ENCODE results near the genes SLC5A11 and C16orf82.

GRCh38 chr16:24845791-24846479, at the start of gene SLC5A11:
Gene SLC5A11, plus strand, starts transcription at chr16:24845963.
- RRBS: no CpG with 5 or more reads among the region's 19 CpGs

GRCh38 chr16:24947198-24947852, 67.8 kb downstream of the ARHGAP17 start:
- RRBS: no CpG with 5 or more reads among the region's 2 CpGs

GRCh38 chr16:24970417-24970875, 44.7 kb downstream of the ARHGAP17 start:
- RRBS: no CpG with 5 or more reads among the region's 1 CpG

DNA sequence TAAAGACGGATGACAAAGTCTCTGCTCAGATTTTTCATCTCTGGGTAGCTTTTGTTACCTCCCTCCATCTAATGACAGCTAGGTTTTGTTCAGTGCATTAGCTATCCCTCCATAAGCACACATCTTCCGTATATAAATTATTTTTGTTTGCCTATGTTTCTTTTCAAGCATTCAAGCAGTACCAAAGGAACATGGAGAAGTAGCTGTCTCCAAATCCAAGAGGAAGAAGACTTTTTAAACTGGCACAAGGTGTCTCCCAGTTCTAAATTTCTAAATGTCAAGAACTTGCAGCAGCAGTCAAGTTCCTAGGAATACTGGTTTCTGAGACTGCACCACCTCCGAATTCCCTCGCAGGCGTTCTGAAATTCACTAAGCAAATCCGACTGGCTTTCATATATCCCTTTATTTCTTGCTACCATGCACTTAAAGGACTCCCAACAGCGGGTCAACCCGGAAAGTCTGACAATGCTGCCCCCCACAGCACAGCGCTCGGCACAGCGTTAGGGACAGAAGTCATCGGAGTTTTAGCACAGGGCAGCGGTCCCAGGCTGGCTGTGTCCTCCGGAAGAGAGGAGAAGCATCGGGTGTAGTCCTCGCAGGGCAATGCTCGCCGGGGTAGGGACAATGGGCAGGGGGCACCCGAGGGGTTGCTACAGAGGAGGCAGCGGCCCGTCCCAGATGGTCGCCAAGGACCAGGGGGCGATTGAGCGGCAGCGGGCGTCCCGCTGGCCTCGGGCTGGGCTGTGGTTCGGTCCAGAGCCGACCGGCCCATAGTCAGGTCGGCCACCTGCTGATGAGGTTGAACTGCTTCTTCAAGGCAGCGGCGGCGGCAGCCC, 5.1 kb upstream of the LCMT1 start:
- RRBS: 3% methylated on average over 5 of the region's 35 CpGs

GRCh38 chr16:25107021-25107659, 4.4 kb upstream of the LCMT1 start:
- RRBS: no CpG with 5 or more reads among the region's 38 CpGs

GRCh38 chr16:26256568-26256972, 564.8 kb downstream of the HS3ST4 start:
- RRBS: no CpG with 5 or more reads among the region's 3 CpGs

DNA sequence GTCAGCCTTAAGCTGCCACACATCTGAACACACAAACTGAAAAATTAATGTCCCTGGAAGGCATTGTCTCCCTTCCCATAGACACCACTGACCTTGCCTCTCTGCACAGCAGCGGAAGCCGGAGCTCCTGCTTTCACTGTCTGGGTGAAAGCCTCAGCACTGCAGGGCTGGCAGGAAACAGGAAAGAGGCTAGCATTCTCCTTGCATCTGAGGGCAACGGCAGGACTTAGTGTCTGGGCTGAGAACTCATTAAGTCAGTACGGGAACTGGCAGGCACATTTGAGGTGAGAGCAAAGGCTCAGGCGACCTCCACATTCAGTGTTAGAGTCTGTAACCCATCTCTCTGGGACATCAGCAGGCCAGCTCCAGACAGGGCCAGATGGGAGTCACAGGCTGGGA, 452.3 kb upstream of the C16orf82 start:
- RRBS: no CpG with 5 or more reads among the region's 5 CpGs

DNA sequence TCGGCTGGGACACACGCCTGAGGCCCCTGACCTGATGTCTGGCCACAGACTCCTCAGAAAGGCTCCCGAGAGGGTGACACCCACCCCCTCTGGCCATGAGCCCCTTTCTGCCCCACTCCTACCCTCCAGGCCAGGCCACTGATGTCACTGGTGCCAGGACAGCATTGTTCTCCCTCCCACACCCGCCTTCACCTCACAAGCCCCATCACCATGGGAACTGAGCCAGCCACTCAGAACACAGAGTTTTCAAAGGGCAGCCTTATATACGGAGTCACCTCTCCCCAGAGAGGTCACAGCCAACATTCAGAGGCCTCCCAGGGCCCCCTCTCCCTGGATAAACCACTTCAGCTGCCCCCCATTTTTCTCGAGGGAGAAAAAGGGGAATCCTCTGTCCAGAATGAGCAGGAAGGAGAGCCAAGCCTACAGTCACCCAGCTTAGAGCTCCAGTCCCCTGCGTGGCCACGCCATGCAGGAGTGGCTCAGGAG, at the start of gene C16orf82:
C16orf82 (plus strand) TSS at position 262 of the 486 bp plus-strand sequence.
- RRBS: no CpG with 5 or more reads among the region's 8 CpGs

DNA sequence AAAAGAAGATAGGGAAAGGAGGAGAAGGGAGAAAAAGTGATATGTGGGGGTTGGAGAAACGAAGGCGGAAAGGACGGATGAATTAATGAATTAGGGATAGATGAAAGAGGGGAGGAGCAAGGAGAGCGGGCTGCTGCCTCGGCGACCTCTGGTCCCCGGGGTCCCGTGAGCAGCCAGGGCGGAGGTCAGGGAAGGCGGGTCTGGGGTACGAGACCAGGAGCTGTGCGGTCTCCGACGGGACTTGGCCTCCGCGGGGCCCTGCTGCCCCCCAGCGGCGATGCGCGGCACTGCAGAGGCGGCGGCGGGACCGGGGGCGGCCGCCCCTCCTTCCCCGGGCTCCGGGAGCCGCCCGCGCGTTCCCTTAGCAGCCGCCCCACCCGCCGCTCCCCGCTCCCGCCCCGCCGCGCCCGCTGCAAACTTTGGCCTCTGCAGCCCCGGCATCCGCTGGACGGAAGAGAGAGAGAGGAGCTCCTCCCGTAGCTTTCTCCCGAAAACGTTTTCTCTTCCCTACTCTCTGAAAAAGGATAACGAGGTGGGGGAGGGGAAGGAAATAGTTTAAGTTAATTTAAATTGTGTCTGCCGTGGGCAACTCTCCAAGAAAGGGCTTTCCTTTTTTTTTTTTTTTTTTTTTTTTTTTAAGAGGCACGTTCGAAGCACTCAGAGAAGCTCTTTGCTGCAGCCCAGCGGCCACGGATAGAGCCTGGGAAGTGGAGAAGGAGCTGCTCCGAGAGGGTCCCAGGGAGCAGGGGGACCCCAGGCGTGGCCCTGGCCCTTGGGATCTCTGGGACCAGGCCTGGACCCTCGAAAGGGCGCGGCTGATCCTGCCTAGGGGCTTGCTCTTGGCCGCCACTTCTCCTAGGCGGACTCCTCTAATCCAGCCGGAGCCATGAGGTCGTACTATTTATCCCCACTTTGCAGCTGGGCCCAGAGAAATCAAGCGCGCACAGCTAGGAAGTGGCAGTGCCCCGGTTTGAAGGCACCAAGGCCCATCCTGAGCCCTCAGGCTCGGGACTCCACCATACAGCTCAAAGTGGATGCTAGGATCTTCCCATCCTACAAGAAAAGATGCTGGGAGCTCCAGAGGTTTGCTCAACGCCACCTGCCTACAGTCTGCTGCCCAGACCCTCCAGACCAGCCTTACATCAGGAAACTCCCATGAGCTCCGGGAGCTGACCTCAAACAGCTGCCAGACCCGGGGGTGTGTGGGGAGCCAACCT, 43.2 kb downstream of the C16orf82 start:
- RRBS: 6% methylated on average over 15 of the region's 69 CpGs

GRCh38 chr16:27213943-27215326, 11.1 kb downstream of the KDM8 start:
- RRBS: 89% methylated on average over 2 of the region's 28 CpGs

GRCh38 chr16:27258066-27258796, 10.3 kb downstream of the NSMCE1 start:
- RRBS: no CpG with 5 or more reads among the region's 5 CpGs

DNA sequence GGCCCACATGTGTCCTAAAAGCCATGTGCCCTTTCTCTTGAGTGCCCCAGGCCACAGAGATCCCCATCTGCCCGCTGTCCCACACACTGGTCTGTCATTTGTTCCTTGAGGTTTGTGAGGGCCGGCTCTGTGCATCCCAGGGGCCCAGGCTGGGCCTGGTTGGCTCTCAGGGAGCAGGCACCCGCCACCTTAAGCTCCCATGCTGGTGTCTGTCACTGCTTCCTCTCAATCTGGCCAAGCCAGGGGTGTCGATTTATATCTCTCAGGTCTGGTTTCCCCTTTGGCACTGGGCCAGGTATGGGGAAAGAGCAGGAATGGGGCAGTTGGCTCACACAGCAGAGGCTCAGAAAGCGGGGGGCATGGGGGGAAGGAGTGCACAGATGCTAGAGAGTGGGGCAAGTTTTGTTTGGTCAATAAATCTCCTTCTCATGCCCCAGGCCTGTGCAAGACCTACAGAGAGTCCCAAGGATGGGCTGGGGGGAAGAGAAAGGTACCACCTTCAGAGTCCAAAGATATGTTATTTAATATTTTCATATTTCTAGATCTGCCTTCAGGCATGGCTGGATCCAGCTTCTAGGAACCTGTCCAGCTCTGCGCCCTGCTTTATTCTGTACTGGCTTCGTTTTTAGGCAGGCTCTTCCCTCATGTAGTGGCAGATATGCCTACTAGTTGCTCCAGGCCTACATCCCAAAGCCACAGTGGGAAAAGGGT, 34.3 kb downstream of the IL4R start:
- RRBS: no CpG with 5 or more reads among the region's 7 CpGs

DNA sequence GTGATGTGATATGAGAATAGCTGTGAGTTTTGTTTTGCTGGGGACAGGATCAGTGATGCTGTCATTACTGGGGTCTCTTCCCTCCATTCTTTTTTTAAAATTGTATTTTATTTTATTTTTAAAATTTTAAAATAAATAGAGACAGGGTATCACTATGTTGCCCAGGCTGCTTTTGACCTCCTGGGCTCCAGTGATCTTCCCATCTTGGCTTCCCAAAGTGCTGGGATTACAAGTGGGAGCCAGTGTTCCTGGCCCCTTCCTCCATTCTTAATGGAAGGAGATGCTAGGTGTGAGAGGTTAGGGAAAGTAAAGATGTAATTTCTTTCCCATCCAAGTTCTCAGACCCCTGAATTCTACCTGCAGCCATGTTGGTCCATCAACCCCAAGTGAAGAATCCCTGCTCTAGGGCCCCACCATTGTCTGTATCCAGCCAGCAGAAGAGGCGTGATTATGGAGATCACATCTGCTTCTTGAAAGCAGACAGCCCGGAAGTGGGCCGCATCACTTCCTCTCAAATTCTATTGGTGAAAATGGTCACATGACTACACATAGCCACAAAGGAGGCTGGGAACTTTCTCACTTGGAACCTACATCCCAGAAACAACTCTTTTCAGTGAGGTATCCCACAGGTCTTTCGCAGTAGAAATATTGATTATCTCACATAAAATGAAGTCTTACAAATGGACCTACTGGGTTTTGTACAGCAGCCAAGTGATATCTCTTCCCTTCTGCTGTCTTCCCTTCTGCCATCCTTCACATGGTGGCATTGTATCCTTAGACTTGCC, 40.0 kb downstream of the IL4R start:
- RRBS: no CpG with 5 or more reads among the region's 4 CpGs

DNA sequence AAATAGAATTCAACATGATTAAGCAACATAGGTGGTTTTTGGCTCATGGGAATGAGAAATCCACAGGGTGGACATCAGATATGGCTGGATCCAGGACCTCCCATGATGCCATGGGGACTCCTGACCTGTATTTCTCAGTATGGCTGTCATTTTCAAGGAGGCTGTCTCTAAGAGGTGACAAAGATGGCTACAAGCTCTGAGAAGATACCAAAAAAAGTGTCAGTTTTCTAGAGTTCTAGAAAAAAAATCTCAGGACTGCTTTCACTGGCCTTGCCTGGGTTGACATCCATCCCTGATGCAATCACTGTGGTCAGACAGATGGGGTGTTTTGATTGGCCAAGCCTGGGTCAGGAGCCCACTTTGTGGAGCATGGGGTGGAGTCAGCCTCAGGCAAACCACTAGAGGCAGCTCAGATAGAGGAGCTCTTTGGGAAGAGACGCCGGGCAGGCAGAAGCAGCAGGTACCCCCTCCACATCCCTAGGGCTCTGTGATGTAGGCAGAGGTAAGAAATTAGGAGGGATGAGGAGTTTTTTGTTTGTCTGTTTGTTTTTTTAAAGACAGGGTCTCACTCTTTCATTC, 25.0 kb downstream of the IL21R start:
- RRBS: no CpG with 5 or more reads among the region's 2 CpGs

DNA sequence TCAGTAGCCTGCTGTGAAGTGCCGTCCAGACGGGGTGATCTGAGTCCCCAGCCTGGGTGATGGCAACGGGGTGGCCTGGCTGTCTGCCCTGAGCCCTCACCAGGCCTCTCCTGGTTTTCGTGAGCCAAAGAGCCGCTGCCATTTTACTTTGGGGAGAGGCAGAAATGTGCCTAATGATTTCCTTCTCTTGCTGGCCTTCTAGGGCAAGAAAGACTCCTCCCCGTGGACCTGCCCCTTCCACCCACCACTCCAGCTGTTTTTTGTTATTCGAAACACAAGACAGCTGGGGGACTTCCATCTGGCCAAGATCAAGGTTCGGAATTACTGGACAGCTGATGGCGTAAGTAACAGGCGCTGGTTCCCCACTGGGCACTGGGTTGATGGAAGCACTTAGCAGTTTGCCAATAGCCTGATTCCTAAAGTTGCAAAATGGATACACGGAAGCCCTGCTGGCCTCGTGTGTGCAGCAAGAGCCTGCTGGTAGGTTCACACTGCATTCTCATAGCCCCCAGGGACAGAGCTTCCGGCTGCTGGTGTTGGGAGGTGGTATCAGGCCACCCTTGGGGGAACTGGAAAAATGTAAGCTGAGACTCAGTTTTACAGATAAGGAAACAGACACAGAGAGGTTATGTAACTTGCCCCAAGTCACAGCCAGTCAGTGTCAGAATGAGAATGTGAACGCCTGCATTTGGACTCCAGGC, 171.6 kb downstream of the KATNIP start:
- RRBS: no CpG with 5 or more reads among the region's 14 CpGs

DNA sequence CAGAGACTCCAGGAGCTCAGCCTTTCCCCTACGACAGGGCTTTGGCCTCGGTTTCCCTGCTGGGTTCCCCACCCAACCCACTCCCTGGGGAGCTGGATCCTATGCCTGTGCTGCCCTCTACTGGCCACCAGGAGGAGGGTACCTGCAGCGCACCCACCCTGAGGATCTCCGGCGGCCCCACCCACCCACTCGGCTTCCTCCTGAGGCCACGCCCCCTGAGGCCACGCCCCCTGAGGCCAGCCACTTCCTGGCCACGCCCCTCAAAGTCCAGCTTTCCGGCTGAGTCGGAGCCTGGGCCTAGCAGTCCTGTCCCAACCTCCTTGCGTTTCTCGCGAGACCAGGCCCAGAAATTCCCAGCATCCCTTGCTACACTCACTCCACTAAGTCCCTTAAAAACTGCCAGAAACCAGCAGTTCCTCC, 195.9 kb downstream of the GSG1L start:
- RRBS: 7% methylated on average over 2 of the region's 14 CpGs

DNA sequence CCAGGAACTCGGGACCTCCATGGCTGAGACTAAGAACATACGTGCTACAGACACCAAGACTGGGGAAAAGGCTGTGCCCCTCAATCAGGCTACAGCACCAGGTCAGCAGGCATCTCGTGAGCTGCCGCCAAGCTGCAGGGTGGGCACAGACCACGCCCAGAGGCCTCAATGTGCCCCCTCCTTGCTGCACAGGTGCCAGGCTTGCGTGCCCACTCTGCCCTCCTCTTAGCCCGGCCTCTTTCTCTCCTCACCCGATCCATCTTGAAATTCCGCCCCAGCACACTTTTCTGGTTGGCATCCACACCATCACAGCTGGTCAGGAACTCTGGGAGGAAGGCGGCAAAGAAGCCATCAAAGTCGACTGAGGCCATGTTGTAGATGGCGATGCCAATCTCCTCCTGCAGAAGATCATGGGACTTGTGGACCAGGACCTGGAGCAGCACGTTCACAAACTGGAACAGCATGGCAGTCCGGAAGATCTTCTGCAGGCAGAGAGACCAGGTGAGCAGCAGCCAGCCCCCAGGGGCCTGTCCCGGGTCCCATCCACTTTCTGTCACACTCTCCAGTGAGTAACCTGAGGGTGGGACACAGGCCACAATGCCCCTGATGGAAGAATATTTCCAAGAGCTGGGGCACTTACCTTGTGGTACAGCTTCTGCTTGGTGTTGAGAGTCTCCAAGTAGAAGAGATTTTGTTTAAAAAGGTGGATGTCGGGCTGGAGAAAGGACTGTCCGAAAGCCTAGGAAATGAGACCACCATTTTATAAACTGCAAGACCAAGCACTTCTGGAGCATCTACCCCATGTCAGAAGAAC, 37.9 kb upstream of the GSG1L start:
- RRBS: 94% methylated on average over 2 of the region's 17 CpGs

- RRBS: no CpG with 5 or more reads among the region's 14 CpGs
Measured at GRCh38 chr16:28112566-28113294, 49.2 kb upstream of the GSG1L start.

DNA sequence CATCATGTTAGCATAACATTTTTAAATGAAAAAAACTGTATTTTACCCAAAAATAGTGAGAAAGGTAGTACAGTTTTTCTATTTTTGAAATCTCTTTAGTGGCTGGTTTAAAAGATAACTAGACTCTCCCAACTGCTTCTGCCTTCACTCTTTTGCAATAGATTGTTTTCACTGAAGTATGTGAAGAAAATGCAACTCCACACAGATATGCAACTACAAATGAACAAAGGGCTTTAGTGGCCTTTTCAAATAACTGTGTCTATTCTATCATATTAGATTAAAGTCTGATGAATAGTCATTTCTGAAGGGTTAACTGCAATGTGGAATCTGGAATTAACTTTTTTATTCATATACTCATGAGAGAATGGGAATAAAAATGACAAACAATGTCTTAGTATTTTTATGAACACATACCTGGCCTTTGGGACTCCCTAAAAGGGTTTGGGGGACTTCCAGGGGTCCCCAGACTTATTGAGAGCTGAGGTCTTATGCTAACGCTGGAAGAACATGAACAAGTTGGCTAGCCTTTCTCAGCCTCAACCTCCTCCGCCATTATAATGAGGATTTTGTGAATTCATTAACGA, 50.8 kb downstream of the XPO6 start:
- RRBS: no CpG with 5 or more reads among the region's 3 CpGs

DNA sequence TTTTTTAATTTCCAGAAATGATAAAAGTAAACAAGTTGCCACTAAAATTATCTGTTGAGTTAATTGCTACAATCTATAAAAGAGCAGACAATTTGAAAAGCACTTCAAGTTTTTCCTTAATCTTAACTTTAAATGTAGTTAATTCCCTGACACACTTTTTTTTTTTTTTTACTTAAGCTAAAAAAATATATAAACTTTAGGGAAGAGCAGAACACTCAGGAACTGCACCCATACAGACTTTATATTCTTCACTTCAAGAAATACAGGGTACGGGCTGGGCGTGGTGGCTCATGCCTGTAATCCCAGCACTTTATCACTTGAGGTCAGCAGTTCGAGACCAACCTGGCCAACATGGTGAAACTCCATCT, 40.9 kb downstream of the XPO6 start:
- RRBS: no CpG with 5 or more reads among the region's 3 CpGs

Measured in AG04449 (cell line).